ENCODE measurements around a stretch of chr2.

DNA sequence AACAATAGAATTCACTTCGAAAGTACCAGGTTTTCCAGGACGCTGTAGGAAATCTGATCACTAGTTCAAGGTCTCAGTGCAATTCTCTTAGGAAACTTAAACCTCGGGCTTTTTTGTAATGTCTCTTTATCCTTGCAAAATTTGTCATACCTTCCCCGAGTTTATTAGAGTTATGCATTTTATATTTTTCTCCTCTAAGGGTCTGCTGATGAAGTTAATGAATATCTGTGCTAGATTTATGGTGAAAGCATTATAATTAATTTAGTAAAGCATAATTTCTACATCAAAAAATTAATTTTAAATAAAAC, 869 bp downstream of the RMDN2 start:
- PRO-cap, result no peak
- RAMPAGE, long total RNA, 2 experiments, result no peak in any of the 2 experiments

GRCh38 chr2:38085074-38085906, 9.3 kb upstream of the CYP1B1 start:
- PRO-cap, result no peak
- RAMPAGE, long total RNA, 2 experiments, result no peak in any of the 2 experiments

DNA sequence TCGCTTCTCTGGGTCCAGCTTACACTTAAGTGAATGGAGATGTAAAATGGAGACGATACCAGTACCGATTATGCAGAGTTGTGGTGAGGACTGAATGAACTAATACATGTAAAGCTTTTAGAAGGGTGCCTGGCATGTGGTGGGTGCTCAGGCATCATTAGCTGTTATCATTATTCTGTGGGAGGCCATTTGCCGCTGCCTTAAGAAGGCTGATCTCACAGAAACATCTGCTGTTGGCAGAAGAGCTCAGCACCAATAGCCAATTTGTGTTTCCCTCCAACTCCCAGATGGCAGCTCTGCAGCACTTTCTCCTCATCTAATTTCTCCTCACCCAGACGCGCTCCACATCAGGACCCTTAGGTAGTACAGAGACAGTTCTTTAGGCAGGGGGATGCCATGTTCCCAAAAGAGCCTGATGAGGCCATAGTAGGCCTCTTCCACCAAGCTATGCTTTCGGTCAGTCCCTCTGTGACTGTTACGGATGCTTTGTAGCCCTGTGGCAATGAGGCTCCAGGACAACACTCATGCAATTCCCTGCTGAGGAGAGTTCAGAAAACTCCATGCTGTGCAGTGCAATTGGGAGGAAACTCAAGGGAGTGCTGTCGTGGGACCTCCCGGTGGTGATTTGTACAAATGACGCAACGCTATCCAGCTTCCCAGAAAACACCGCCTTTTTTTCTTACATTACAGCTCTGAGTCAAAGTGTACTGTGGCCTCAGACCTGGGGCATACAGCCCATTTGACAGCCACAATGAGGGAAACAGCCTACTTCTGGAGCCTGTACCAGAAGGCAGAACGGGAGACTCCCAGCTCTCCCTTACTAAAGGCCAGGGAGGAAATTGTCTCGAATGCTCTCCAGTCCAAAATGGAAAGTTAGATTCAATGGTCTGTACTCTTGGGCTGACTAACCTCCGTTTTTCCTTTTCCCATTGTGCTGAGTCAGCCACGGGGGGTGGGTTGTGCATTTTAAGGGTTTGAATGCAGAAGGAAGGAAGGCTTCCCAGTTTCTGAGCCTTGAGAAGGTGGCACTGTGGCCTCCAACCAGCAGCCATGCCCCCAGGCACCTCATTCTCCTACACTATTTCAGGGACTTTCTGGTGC, 16.1 kb upstream of the CYP1B1 start:
- PRO-cap, result bidirectional peak, plus-strand start at position 718 of the sequence, minus-strand start at position 627 of the sequence
- RAMPAGE, long total RNA, 2 experiments, result no peak in any of the 2 experiments

DNA sequence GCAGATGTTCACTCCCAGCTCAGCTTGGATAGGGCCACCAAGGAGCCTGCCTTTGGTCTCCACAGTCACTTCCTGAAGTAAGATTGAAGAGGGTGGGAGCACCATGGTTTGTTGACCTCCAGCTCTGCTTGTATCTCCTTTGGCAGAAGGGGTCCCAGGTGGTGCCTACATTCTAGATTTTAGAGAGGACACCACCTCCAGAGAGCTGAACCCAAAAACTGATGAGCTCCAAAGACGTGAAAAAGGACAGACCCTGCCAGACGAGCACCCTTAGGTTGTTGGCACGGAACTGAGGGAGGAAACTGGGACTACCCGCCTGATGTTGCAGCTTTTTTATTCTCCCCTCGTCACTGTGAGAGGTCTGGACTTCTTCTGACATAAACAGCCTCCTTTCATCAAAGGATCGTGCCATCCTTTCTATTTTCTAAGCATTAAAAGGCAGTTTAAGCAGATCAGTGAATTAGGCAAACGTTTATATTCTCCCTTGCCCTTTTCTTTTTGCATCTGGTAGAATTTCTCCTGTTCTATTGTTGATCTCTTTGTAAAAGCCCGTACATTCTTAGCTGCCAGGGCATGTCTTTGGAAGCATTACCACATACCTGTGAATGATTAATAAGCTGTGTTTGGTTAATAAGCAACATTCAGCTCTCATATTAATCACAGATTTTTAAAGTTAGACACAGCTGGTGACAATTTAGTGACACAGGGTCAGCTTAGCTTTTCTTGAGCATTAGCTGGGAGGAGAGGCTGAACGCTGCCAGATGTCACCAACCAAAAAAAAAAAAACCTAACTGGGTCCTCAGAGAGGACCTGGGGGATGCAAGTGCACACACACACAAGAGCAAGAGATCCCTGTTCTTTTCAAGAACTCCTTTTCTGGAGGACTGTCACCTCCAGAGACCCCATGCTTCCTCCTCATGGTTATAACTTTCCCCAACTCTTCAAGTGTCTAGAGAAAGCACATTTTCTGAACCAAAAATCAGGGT, 33.7 kb upstream of the CYP1B1 start:
- PRO-cap, result no peak
- RAMPAGE, long total RNA, 2 experiments, result no peak in any of the 2 experiments

- PRO-cap, result unidirectional peak, minus-strand start at chr2:38122530
- RAMPAGE, long total RNA, 2 experiments, result no peak in any of the 2 experiments
These were observed 46.3 kb upstream of the CYP1B1 start for GRCh38 chr2:38122206-38122748.

DNA sequence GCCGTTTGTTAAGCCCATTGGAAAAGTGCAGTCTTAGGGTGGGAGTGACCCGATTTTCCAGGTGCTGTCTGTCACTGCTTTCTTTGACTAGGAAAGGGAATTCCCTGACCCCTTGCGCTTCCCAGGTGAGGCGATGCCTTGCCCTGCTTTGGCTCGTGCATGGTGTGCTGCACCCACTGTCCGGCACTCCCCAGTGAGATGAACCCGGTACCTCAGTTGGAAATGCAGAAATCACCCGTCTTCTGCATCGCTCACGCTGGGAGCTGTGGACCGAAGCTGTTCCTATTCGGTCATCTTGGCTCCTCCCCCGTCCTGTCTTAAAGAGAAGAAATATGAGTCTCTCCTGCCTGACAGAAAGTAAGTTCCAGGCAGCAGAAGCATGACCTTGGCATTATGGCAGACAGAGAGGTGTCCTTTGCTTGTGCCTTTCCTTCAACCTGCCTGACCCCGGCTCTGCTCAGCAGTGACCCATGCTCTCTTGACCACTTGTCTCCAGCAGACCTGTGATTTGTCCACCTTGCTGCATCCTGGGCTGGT, 62.4 kb upstream of the CYP1B1 start:
- PRO-cap, result no peak
- RAMPAGE, long total RNA, 2 experiments, result no peak in any of the 2 experiments

GRCh38 chr2:38598771-38599156, 4.0 kb downstream of the HNRNPLL start:
- PRO-cap, result unidirectional peak, minus-strand start at chr2:38598898
- RAMPAGE, long total RNA, 2 experiments, result no peak in any of the 2 experiments

DNA sequence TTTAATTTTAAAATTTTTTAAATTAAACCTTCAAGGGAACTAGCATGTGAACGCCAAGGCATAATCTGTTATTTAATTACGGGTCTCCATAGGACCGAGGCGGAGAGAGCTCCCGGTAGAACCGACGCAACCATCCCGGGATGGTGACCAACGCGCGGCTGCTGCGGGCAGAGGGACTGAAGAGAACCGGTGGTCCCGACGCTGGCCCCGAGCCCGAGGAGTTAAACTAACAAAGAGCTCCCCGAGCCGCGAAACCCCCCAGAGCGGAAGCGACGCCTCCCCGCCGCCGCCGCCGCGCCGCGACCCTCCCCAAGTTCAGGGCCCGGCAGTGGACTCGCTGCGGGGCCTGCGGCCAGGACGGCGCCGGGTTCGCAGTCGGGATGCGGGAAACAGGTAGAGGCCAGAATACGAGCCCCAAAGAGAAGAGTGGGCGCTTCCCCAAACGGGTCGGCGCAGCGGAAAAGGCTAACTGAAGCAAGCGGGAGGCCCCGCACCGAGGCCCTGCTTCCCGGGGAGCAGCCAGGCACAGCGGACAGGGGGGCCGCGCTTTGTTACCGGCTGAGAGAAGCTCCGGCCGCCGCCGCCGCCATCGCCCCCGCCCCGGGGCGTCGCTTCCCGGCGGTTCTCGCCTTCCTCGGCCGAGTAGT, 722 bp downstream of the HNRNPLL start:
- PRO-cap, result unidirectional peak, plus-strand start at position 118 of the sequence; bidirectional peak, plus-strand start at position 333 of the sequence, minus-strand start at position 187 of the sequence
- RAMPAGE, long total RNA, 2 experiments, result no peak in any of the 2 experiments

- PRO-cap, result no peak
- RAMPAGE, long total RNA, 2 experiments, result no peak in any of the 2 experiments
These were observed 8.7 kb upstream of the HNRNPLL start for GRCh38 chr2:38611428-38611921.

DNA sequence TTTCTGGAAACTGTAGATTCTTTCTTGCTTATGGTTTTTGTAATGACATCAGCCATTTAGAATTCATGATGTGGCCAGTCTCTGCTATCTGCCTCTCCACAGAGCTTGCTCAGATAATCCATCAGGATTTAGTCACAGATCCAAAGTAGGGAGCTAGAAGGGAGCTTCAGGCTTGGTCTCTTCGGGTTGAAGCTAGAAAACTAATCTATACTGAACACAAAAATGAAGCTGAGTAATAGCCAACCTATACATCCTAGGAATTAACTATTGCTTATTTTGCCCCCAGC, 36.6 kb downstream of the GALM start:
- PRO-cap, result unidirectional peak, plus-strand start at position 137 of the sequence
- RAMPAGE, long total RNA, 2 experiments, result no peak in any of the 2 experiments

DNA sequence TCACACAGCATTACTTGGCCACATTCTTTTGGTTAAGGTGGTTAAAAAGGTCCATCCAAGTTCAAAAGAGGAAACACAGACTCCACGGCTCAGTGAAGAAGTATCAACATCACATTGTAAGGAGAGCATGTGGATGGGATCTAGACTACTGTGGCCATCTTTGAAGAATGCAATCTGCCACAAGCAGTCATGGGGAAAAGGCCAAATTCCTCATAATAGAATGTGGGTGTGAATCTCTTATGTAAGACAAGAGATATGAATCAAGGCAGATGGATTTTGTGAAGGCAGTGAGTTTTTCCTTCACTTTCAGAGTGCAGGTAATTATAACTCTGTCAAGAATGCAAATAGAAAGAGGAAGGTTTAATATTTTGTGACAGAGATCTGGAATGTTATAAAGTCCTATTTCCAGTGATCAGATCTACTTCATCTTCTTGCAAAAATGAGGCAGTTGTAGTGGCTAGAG, 30.2 kb downstream of the SRSF7 start:
- PRO-cap, result no peak
- RAMPAGE, long total RNA, 2 experiments, result no peak in any of the 2 experiments

DNA sequence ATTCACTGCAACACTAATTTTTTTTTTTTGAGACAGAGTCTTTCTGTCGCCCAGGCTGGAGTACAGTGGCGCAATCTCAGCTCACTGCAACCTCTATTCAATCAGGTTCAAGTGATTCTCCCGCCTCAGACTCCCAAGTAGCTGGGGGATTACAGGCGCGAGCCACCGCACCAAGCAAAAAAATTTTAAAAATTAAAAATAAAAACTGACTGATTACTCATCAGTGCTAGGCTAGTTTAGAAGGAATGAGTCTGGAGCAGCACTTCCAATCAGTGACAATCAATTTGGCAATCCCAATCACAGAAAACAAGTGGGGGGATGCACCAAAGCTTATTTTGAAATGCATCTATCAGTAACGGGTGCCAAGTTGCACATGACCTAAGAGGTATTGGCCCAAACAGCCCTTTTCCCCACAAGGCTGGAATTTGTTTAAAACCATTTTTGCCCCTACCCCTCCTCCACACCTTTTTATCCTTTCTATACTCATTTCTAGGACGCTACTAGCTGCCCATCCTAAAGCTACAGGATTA, 8.1 kb downstream of the SRSF7 start:
- PRO-cap, result no peak
- RAMPAGE, long total RNA, 2 experiments, result no peak in any of the 2 experiments

- PRO-cap, result no peak
- RAMPAGE, long total RNA, 2 experiments, result no peak in any of the 2 experiments
These were observed 2.7 kb downstream of the SRSF7 start for GRCh38 chr2:38748508-38748748.

- PRO-cap, result no peak
- RAMPAGE, long total RNA, 2 experiments, result no peak in any of the 2 experiments
These were observed 1.3 kb downstream of the SRSF7 start for GRCh38 chr2:38749769-38750262.

GRCh38 chr2:38778300-38778931, 406 bp downstream of the GEMIN6 start:
- PRO-cap, result no peak
- RAMPAGE, long total RNA, 2 experiments, result no peak in any of the 2 experiments

GRCh38 chr2:38852598-38853445, 22.9 kb downstream of the DHX57 start:
- PRO-cap, result no peak
- RAMPAGE, long total RNA, 2 experiments, result no peak in any of the 2 experiments

DNA sequence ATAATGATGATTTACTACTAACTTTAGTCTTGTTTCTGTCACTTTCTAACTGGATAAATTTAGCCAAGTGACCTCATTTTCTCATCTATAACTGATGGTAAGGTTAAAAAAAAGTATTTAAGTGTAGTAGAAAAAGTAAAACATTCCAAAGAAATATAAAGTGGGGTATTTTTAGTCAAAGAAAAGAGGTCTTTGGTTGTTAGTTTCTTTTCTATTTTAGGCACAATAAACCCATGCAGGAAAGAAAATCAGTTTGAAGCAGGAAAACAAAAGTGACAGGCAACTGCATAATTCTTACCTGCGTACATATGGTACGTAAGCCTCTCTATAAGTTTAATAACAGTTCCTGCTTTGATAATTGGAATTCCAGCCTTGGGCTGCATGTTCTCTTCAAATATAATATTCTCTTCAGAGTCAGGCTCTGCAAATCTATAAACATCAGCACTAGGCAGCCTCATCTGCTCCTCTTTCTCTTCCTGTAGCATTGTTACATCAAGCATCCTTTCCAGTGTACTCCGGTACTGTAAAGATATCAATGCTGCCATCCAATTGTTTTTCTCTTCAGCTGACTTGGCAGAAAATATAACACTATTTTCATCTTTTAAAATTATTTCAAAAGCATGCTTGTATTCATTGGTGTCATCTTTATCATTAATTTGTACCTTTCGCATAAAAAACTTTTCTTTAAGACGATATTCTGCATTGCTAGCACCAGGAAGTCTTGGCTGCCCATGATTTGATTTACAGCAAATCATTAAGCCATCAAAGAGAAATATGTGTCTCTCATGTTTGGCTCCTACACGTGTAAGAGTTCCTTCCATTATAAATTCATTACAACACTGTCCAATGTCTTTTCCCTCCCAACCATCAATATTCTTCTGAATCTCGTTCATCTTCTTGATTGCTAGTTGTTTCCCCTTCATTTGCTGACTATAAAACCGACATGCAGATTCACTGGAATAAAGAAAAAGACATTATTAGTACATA, 98.3 kb downstream of the SOS1 start:
- PRO-cap, result no peak
- RAMPAGE, long total RNA, 2 experiments, result no peak in any of the 2 experiments

DNA sequence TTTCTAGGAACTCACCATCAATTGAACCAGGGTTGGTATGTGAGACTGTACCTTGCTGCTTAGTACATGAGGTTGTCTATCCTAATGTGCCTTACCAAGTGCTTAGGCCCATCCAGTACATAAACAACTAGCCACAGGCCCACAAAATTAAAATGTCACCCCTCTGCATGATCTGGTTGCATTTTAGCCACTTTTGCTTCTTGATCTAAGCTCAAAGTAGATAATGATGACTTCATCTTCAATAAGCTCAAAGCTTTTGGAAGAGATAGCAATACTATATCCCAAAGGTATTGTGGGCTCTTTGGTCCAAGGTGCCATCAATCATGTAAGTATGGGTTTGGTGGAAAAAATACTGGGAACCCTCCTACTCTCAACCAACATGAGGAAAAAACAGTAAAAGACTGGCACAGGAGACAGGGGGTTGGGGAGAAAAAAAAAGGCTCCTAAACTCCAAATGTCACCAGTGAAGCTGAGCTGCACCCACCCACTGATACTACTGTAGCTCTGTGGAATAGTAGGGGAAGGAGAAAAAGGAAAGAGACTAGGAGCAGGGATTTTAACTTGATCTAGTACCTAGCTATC, 103.0 kb downstream of the MAP4K3 start:
- PRO-cap, result no peak
- RAMPAGE, long total RNA, 2 experiments, result no peak in any of the 2 experiments

DNA sequence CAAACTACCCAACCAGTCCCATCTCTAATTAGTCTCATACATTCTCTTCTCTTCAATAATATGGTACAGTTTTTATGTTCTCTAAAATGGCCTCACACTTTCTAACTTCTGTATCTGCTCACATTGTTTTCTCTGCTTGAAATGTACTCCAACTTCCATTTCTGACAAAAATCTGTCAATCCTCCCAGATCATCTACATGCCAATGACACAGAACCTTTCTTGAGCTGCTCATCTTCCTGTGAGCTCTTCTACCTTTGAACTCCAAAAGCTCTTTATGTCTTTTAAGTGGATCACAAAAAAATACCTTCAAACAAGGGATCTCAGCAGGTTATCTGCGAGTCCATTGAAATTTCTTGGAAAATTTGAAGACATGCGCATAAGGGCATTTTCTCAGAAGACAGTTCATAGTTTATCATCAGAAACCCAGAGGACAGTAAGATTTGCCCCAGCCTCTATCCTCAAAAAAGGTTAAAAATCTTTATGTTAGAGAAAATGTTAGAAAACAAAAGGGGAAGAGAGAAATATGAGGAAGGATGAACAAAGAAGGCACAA, 101.5 kb downstream of the MAP4K3 start:
- PRO-cap, result no peak
- RAMPAGE, long total RNA, 2 experiments, result no peak in any of the 2 experiments

GRCh38 chr2:39377411-39378129, 59.5 kb downstream of the MAP4K3 start:
- PRO-cap, result unidirectional peak, plus-strand start at chr2:39377816
- RAMPAGE, long total RNA, 2 experiments, result no peak in any of the 2 experiments

Measured in right atrium auricular region (tissue), 2 donors.